Measurements from ENCODE around the gene RAF1.

DNA sequence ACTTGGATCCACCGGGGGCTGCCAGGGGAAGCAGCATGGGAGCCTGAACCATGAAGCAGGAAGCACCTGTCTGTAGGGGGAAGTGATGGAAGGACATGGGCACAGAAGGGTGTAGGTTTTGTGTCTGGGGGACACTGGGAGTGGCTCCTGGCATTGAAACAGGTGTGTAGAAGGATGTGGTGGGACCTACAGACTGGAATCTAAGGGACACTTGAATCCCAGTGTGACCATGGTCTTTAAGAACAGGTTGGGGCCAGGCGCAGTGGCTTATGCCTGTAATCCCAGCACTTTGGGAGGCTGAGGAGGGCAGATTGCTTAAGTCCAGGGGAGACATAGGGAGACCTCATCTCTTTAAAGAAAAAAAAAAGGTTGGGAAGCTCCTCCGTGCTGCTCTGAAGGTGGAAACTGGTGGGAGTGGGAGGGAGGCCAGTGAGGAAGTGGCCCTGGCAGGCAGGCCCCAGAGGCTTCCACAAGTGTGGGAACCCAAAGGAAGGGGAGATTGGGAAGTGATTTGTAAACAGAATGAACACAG lies 22.7 kb downstream of the MKRN2 start:
- PRO-cap = no peak
CAGE:
- cytosol, long polyA plus RNA = no peak
- long polyA plus RNA = no peak
- nucleus, long polyA plus RNA = no peak

GRCh38 chr3:12592070-12592737 lies 35.3 kb downstream of the MKRN2 start:
- PRO-cap = no peak
CAGE:
- cytosol, long polyA plus RNA = no peak
- long polyA plus RNA = no peak
- nucleus, long polyA plus RNA = no peak

GRCh38 chr3:12663309-12664408 lies at the start of gene RAF1:
RAF1 (minus strand) TSS chr3:12664117.
- PRO-cap = unidirectional peak, plus-strand start at chr3:12663595; unidirectional peak, plus-strand start at chr3:12663876; bidirectional peak, plus-strand start at chr3:12664467, minus-strand start at chr3:12664117
CAGE:
- cytosol, long polyA plus RNA = no peak
- long polyA plus RNA = start-site peak on the minus strand at chr3:12663827-12663881, 45 and 45 reads in 2 replicates
- nucleus, long polyA plus RNA = start-site peak on the minus strand at chr3:12663827-12663934, 58 and 186 reads in 2 replicates; start-site peak on the minus strand at chr3:12664103-12664130, 44 and 85 reads in 2 replicates

GRCh38 chr3:12757985-12758512 lies 1.0 kb downstream of the TMEM40 start:
- PRO-cap = no peak
CAGE:
- cytosol, long polyA plus RNA = no peak
- long polyA plus RNA = no peak
- nucleus, long polyA plus RNA = no peak

- PRO-cap = no peak
CAGE:
- cytosol, long polyA plus RNA = no peak
- long polyA plus RNA = no peak
- nucleus, long polyA plus RNA = no peak
Measured at GRCh38 chr3:12840520-12841417, 596 bp downstream of the RPL32 start.

- PRO-cap = no peak
CAGE:
- cytosol, long polyA plus RNA = no peak
- long polyA plus RNA = no peak
- nucleus, long polyA plus RNA = no peak
Measured at GRCh38 chr3:12867962-12868380, 26.6 kb upstream of the RPL32 start.

GRCh38 chr3:12892027-12892293 lies 50.6 kb upstream of the RPL32 start:
- PRO-cap = no peak
CAGE:
- cytosol, long polyA plus RNA = no peak
- long polyA plus RNA = no peak
- nucleus, long polyA plus RNA = no peak

DNA sequence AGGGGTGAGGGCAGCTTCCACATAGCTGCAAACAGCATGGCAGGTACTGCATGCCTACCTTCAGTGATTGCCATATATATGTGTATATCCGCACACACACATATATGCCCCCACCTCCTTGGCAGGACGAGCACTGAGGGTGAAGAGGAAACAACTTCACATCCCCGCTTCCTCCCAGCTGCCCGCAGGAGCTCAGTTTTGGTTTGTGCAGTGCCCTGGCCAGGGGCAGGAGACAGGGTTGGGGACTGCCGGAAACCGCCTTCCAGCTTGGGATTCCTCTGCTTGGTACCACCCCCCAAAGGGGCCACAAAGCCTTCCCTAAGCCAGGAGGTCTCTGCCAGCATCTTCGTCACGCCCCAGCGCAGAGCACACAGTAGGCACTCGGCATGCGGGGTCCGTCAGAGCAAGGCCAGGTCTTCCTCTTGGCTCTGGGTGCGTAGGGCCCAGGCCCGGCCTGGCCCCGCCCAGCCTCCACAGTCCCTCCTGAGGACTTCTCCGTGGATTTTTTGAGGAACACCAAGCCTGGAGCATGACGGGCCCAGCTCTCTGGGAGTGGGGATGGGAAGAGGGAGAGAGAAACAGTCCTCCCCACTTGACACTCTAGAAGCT lies 61.9 kb upstream of the RPL32 start:
- PRO-cap = no peak
CAGE:
- cytosol, long polyA plus RNA = no peak
- long polyA plus RNA = no peak
- nucleus, long polyA plus RNA = no peak

- PRO-cap = no peak
CAGE:
- cytosol, long polyA plus RNA = no peak
- long polyA plus RNA = no peak
- nucleus, long polyA plus RNA = no peak
Measured at GRCh38 chr3:12906528-12906961, 65.2 kb upstream of the RPL32 start.

- PRO-cap = no peak
CAGE:
- cytosol, long polyA plus RNA = no peak
- long polyA plus RNA = no peak
- nucleus, long polyA plus RNA = no peak
Measured at GRCh38 chr3:12909193-12909895, 68.0 kb upstream of the RPL32 start.

GRCh38 chr3:12913311-12913973 lies 72.1 kb upstream of the RPL32 start:
- PRO-cap = no peak
CAGE:
- cytosol, long polyA plus RNA = no peak
- long polyA plus RNA = no peak
- nucleus, long polyA plus RNA = no peak

GRCh38 chr3:12924555-12924924 lies 83.2 kb upstream of the RPL32 start:
- PRO-cap = no peak
CAGE:
- cytosol, long polyA plus RNA = no peak
- long polyA plus RNA = no peak
- nucleus, long polyA plus RNA = no peak

GRCh38 chr3:12948110-12948996 lies 107.0 kb upstream of the RPL32 start:
- PRO-cap = no peak
CAGE:
- cytosol, long polyA plus RNA = no peak
- long polyA plus RNA = no peak
- nucleus, long polyA plus RNA = no peak

DNA sequence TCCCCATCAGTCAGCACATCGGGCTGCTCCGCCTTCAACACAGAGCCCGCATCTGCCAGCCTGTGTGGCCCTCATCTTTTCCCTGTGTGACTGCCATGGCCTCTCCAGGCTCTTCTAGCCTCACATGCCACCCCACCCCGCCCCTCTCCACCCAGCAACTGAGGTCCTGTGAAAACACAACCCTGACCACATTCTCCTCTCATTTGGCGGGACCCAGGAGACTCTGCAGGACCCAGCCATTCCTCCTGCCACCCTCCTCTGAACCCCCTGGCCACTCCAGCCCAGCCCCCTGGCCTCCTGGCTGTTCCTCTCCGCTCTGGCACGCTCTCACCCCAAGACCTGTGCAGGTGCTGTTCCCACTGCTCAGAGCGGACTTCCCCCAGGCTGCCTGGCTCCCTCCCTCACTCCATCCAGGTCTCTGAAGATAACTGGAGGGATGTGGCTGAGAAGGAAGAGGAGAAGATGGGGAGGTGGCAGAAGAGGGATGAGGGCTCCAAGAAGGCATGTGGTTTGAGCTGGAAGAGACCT lies 111.1 kb upstream of the RPL32 start:
- PRO-cap = no peak
CAGE:
- cytosol, long polyA plus RNA = no peak
- long polyA plus RNA = no peak
- nucleus, long polyA plus RNA = no peak

DNA sequence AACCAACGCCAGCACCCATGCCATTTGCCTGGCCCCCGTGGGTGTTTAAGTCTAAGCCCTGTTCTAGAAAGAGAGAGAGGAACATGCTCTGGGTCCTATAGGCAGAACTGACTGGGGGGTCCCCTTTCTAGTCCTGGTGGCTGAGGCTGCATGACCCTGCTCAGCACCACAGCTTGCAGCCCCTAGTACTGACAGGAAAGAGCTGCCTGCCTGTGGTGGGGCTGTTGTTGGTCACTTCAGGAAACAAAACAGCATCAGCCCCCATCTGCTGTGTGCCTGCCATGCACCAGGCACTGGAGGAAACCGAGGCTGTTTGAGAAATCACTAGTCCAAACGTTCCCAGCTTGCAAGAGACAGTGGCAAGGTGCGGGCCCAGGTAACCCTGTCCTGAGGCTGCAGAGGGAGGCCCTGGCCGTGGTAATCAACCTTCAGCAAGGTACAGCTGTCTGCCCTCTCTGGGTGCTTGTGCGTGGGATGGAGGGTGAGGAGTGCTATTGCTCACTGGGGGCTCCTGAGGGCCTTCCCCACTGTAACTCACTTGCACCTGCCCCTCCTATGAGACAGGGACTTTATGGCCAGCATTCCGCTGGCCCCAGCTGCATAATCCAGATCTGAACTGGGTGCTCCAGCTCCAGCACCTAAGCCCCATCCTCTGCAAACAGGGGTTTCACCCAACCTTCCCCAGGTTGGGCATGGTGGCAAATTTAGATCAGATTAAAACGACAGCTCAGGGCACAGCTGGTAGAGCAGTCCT lies 90.5 kb downstream of the IQSEC1 start:
- PRO-cap = no peak
CAGE:
- cytosol, long polyA plus RNA = no peak
- long polyA plus RNA = no peak
- nucleus, long polyA plus RNA = no peak

GRCh38 chr3:13002633-13003060 lies 70.6 kb downstream of the IQSEC1 start:
- PRO-cap = no peak
CAGE:
- cytosol, long polyA plus RNA = no peak
- long polyA plus RNA = no peak
- nucleus, long polyA plus RNA = no peak

- PRO-cap = no peak
CAGE:
- cytosol, long polyA plus RNA = no peak
- long polyA plus RNA = no peak
- nucleus, long polyA plus RNA = no peak
Measured at GRCh38 chr3:13015838-13016817, 57.1 kb downstream of the IQSEC1 start.

DNA sequence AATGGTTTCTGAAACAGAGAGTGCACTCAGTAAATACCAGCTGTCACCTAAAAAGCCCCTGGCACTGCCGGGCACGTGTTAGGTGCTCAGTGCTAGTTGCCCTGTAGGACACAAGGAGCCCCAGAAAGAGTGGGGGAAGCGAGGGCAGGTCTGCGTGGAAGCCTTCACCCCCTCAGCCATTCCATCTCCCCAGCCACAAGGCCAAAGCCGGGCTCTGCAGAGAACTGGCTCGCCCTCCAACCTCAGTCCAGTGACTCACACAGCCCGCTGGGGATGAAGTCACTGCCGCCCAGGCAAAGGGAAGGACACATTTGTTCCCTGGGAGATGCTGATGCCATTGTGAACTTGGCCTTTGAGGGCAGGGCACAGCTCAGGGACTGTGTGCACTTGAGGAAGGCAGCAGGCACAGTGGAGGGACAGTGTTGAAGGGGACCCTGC lies 48.2 kb downstream of the IQSEC1 start:
- PRO-cap = no peak
CAGE:
- cytosol, long polyA plus RNA = no peak
- long polyA plus RNA = no peak
- nucleus, long polyA plus RNA = no peak

- PRO-cap = no peak
CAGE:
- cytosol, long polyA plus RNA = no peak
- long polyA plus RNA = no peak
- nucleus, long polyA plus RNA = no peak
Measured at GRCh38 chr3:13044354-13045061, 28.7 kb downstream of the IQSEC1 start.

- PRO-cap = no peak
CAGE:
- cytosol, long polyA plus RNA = no peak
- long polyA plus RNA = no peak
- nucleus, long polyA plus RNA = no peak
Measured at GRCh38 chr3:13072139-13072916, 901 bp downstream of the IQSEC1 start.

Data from A549 (cell line).